ENCODE measurements around a stretch of chr7.

DNA sequence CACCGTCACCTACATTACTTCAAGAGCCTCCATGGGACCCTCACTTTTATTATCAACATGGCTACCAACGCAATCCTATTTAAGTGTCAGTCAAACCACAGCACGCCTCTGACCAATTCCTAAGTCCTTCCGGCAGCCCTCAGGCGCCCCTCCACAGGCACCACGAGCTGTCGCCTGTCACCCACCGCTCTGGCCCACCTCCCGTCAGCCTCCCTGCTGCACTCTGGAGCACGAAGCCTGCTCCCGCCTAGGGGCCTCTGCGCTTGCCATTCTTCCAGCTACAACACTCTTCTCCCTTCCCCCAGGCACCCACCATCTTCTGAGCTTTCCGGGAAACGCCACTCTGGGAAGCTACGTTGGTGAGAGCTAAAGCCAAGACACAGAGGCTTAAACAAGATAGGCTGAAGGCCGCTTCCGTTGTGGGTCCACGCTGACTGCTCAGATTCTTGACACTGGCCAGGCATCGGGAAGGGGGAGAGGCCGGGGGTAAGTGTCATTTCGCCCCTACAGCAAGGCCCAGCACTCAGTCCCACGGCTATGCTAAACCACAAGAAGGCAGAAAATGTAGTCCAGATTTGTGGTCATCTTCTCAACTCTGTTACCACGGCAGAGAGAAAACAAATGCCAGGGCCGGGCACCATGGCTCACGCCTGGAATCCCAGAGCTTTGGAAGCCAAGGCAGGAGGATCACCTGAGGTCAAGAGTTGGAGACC, 56.7 kb downstream of the GNA12 start:
- PRO-cap, result no peak

- PRO-cap, result no peak
Observed at GRCh38 chr7:2894462-2895056, 50.5 kb upstream of the GNA12 start.

GRCh38 chr7:3068647-3068994, 25.0 kb upstream of the CARD11 start:
- PRO-cap, result no peak

GRCh38 chr7:3197661-3198273, 103.3 kb upstream of the SDK1 start:
- PRO-cap, result no peak

DNA sequence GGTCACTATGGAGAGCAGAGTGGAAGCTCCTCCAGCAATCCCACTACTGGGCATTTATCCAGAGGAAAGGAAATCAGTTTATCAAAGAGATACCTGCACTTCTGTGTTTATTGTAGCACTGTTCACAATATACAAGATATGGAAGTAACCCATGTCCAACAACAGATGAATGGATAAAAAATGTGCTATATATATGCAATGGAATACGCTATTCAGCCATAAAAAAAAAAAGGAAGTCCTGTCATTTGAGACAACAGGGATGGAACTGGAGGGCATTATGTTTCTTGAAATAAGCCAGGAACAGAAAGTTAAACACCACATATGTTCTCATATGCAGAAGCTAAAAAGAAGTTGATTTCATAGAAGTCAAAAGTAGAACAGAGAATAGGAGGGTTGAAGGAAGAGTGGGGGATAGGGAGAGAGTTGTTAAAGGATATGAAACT, 217.7 kb downstream of the SDK1 start:
- PRO-cap, result no peak

GRCh38 chr7:4612934-4613883, 68.9 kb upstream of the FOXK1 start:
- PRO-cap, result no peak

- PRO-cap, result no peak
Observed at GRCh38 chr7:4631623-4632271, 50.3 kb upstream of the FOXK1 start.

GRCh38 chr7:4683872-4684621, 2.0 kb downstream of the FOXK1 start:
- PRO-cap, result no peak

DNA sequence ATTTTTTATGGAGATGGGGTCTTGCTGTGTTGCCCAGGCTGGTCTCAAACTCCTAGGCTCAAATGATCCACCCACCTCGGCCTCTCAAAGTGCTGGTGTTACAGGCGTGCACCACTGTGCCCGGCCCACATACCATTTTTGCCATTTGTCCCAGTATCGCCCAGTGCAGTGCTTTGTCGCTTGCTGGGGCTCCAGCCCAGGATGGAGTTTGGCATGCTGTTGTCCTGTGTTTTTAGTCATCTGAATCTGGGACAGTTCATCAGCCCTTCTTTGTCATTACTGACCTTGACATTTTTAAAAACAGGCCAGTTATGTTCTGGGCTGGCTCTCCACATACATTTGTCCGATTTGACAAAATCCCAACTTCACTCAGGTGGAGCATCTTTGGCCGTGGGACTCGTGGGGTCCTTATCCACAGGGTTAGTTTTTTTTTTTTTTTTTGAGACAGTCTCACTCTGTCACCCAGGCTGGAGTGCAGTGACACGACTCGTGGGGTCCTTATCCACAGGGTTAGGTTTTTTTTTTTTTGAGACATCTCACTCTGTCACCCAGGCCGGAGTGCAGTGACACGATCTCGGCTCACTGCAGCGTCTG, 16.9 kb downstream of the FOXK1 start:
- PRO-cap, result no peak

- PRO-cap, result no peak
Observed at GRCh38 chr7:4883902-4884228, 349 bp upstream of the RADIL start.

DNA sequence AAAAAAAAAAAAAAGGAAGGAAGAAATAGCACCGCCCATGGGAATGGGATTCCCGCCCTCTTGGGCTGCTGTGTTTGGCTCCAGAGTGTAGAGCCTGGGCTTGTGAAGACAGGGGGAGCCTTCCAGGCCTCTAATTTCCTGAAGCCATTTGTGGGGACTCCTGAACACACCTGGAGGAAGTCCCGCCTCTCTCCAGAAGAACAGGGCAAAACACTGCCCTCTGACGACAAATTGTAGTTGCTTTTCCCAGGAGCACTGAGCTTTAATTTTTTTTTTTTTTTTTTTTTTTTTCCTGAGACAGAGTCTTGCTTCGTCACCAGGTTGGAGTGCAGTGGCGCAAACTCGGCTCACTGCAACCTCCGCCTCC, 42.8 kb downstream of the RBAK start:
- PRO-cap, result no peak

DNA sequence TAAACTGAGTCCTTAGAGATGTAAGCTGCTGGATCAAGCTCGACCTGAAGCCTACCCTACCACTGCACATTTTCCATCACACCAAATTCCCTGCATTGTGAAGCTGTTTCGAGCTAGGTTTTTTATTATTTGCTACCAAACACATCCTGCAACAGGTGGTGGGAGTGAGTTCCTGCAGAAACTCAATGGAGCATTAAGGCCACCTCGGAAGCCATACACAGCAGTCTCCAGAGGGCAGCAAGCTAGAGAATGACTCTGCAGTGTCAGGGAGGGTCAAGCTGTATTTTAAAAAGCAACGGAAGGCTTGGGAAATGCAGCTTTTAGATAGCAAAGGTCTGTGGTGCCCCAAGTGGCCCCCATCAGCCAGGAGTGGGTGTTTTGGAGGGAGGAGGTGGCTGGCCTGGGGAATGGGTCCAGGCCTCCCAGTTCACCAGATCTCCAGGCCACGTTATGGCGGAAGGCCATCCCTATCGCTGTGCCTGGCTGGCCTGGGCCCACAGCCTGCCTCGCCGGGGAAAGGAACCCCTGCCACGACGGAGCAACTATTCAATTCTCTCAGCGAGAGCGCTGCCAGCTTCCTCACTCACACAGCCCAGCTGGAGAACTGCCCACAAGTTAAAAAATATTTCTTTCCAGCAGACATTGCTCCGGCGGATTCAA, 33.9 kb upstream of the TNRC18 start:
- PRO-cap, result no peak

GRCh38 chr7:5527580-5527980, 2.8 kb downstream of the ACTB start:
- PRO-cap, result no peak

DNA sequence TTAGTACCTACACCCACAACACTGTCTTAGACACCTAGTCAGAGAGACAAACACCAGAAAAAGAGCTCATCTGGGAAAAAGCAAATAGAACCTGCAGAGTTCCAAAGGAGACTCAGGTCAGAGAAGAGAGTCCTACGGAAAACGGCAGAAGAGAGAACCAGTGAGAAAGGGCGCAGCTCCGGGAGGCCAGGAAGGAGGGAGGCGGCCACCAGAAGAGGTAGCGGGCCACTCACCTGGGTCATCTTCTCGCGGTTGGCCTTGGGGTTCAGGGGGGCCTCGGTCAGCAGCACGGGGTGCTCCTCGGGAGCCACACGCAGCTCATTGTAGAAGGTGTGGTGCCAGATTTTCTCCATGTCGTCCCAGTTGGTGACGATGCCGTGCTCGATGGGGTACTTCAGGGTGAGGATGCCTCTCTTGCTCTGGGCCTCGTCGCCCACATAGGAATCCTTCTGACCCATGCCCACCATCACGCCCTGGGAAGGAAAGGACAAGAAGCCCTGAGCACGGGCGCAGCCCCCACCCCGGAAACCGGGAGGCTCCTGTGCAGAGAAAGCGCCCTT, 1.4 kb downstream of the ACTB start:
- PRO-cap, result no peak

GRCh38 chr7:5532414-5533339, 2.3 kb upstream of the ACTB start:
- PRO-cap, result no peak

DNA sequence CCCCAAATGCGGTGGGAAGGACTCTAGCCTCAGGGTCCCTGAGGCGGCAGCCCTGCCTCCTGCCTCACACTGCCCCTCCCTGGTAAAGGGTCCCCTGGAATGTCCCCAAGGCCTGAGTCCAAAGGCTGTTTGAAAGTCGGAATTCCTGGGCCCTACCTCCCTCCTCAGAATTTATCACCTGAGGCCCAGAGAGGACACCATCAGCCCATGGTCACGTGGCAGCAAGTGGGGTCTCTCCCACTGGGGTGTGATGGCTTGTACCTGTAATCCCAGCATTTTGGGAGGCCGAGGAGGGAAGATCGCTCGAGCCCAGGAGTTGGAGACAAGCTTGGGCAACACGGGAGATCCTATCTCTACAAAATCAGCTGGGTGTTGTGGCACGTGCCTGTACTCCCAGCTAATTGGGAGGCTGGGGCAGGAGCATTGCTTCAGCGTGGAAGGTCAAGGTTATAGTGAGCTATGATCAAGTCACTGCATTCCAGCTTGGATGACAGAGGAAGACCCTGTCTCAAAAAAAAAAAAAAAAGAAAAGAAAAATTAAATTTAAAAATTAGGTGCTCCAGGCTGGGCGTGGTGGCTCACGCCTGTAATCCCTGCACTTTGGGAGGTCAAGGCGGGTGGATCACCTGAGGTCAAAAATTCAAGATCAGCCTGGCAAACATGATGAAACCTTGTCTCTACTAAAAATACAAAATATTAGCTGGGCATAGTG, 3.7 kb upstream of the ACTB start:
- PRO-cap, result no peak

DNA sequence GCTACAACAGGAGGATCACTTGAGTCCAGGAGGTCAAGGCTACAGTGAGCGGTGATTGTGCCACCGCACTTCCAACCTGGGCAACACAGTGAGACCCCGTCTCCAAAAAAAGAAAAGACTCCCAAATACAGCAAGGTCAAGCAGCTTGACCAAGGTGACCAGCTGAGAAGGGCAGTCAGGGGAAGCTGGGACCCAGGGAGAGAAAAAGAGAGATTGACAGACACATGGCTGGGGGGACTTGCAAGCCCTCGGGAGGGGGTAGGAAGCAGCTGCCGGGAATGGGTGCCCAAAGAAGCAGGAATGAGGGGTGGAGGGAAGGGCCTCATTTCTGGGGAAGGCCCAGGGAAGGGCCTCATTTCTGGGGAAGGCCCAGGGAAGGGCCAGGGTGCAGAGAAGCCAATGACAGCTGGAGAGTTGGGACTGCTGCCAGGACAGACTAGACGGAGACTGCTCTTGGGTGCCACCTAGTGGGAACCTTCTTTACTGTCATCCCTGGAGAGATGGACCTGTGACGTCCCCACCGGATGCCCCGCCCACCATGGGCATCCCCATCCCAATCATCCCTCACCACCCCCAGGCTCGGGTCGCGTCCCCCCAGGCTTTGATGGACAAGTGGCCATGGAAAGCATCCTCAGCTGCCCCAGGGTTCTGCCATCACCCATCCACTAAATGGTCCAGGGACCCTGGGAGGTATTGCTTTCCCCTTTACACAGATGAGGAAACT, 28.3 kb upstream of the ACTB start:
- PRO-cap, result no peak

DNA sequence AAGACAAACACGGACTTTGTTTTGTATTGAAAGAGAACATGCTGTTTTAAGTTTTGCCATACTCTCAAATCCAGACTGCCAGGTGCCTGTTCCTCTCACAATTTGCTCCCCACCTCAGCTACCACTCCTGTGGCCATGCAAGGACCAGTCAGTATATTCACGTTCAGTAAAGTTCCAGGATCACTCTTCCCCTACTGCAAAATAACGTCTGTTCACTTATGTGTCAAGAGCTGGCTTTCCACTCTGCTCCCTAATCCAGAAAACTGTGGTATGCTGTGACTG, 43.3 kb downstream of the FSCN1 start:
- PRO-cap, result no peak

DNA sequence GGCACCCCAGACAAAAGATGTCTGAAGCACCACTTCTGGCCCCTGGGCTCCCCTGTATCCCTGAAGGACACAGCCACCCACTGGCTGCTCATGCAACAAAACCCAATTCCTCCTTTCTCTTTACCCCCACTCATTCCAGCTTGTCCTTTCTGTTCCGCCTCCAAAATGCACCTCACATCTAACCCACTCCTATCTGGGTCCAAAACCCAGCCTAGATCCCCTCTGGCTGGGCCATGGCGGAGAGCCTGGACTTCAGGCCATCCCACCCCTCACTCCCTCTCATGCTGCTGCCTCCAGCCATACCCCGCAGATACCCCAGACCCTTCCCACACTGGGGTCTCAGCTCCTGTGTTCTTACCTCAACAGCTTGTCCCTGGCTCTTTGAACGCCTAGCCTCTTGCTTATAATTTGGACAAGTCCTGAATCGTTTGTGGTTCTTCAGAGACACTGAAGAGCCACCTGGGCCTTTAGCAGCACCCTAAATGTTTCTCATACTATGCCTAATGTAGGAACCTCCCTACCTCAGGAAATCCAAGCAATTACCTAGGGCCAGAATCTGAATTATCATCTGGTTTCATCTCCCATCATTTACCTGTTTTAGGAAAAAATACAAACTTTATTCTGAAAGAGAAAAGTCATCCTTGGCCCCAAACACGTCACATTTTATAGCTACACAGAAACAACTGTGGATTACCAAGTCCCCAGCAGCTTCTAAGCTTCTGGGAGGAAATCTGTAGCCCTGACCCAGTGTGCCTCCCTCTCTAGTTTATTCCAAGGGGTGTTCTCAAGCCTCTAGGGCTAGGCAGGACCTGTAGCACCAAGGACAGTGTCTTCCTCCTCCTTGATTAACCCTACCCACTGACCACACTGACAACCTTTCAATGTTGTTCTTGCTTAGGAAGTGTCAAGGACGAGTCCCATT, 88.4 kb downstream of the FSCN1 start:
- PRO-cap, result no peak

DNA sequence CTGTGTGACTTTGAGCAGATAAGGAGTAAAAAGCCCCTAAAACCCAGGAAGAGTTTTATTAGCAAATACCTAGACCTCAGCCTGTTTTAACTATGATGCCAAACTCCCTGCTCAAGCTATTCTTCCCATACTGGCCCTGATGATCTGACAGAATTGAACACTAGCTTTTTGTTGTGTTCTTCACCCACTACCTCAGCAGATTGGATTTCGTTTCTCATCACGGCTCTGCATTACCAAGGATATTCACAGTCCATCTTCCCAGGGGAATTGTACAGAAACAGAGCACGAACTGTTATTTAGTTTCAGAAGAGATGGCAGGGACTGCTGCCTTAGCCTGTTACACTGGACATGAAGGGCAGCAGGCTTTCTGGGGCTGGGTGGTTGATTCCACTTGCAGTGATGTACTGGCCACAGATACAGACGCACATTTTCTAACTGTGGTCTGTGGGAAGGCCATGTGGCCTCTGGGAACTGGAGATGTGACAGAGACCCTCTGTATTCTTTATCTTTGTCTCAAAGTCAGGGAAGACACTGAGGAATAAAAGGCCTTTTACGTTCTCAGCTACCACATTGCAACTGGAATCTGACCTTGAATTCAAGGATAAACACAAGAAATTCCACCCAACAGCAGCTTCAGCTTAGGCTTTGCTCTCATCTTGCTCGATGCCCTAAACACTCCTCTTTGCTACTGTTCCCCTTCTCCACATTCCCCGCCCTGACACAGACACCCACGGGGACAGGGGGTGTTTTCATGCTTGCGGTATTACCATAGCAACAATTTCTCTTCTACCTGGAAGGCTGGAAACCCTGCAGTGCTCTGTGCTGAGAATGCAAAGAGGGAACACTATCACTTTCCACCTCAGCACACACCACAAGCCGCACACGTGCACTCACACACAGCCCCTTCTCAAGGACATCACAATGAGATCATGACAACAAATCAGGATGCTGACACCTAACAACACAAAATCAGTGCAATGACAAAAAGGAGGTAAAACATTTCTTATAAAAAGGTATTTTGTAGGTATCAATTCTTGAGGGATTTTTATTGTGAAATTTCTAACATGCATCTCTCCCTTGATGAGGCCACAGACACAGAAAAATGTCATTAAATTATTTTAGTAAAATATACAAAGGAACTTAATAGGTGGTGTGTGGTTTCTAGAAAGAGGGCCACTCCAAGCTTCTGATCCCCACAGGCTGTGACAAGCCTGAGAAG, 81.7 kb downstream of the RNF216 start:
- PRO-cap, result no peak